ENCODE measurements around a stretch of chr10.

DNA sequence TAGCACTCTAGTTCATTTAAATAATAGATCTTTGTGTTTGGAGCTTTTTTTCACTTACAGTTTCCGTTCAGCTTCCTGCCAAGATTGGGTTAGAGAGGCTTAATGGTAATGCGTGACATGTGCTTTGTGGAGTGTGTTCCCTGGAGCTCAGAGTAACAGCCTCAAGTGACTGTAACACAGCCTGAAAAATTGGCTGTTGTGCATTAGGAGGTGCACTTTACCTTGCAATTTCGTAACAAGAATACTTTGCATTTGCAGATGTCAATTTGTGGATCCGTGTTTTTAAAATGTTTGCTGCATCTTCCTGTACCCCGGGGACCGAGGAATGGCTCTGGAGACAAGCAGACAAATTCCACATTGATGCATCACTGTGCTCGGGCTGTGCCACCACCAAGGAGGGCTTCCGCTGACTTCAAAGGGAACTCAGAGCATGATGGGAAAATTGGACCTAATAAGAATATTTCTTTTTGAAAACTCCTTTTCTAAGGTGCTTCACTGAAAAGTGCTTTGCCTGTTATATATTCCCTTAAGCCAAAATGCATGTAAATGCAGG, 170.1 kb downstream of the NRP1 start:
- PRO-cap, 8 experiments, result no peak in any of the 8 experiments

DNA sequence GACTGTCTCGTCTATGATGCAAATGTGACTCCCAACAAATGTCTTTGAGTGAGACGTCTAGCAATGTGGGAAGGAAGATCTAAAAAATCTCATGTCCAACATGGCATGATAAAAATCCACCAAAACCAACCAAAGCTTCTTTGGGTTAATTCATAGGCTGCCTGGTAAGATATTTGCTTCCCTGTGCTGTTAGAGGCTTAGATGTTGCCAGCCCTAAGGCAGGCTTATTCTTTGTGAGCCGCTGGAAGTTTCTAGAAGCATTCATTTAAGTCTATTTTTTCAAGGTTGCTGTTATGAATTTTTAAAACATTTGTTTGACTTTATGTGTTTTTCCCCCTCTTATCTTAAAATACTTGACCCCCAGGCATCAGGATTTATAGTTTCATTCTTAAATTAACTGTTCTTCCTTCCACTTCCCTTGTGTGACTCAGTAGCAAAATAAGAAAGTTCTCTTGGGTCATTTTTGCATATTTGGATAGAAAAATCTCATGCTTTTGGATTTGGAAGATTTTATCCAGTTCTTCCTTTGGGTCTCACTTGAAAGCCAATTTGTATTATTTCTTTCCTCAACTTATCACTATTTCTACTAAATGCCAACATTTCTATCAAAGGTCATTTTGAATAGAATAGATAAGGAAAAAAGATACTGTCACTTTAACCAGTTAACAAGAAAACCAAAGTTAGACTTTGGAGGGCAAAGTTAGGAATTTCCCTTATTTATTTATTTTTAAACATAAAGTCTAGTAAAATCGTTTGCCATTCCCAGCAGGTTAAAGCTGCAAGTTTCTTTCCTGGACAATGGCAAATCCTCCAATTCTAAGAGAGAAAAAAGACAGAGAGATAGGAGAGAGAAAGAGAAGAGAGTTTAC, 156.1 kb downstream of the NRP1 start:
- PRO-cap, 8 experiments, result no peak in any of the 8 experiments

- PRO-cap, 8 experiments, result no peak in any of the 8 experiments
Observed at GRCh38 chr10:33179992-33180420, 154.5 kb downstream of the NRP1 start.

GRCh38 chr10:33198543-33199134, 135.8 kb downstream of the NRP1 start:
- PRO-cap, 8 experiments, result no peak in any of the 8 experiments

DNA sequence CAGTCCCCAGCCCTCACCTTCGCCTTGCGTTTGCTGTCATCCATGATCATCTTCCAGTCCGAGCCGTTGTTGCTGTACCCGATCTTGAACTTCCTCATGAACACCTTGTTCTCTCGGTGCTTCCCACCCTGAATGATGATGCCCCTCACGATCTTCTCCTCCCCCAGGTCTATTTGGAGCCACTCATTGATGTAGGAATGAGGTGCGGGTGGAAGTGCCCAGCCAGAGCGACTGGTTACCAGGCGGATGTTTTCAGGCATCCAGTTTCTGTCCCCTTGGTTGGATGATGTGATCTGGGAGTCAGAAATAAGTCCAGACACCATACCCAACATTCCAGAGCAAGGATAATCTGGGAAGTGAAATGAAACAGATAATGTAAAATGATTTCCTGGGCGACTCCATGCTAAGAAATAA, 121.1 kb downstream of the NRP1 start:
- PRO-cap, 8 experiments, result no peak in any of the 8 experiments

DNA sequence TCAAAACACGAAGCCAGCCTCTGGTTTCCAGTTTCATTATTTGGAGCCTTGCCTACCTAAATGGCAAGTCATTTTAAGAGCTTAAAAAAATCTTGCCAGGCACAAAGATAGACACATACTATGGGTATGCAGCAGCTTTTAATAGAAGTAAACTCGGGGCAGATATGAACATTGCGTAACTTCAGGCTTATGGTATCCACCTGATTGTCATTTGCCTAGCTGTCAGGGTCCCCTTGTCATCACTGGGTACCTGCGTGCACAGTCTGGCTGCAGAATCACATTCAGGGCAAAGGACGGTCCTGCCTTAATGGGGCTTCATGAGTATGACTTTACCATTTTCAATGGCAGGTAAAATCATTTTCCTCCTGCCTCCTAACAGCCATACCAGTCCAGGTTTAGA, 466.1 kb upstream of the NRP1 start:
- PRO-cap, 8 experiments, result no peak in any of the 8 experiments

- PRO-cap, 8 experiments, result no peak in any of the 8 experiments
Observed at GRCh38 chr10:34659601-34660245, 155.4 kb downstream of the PARD3 start.

DNA sequence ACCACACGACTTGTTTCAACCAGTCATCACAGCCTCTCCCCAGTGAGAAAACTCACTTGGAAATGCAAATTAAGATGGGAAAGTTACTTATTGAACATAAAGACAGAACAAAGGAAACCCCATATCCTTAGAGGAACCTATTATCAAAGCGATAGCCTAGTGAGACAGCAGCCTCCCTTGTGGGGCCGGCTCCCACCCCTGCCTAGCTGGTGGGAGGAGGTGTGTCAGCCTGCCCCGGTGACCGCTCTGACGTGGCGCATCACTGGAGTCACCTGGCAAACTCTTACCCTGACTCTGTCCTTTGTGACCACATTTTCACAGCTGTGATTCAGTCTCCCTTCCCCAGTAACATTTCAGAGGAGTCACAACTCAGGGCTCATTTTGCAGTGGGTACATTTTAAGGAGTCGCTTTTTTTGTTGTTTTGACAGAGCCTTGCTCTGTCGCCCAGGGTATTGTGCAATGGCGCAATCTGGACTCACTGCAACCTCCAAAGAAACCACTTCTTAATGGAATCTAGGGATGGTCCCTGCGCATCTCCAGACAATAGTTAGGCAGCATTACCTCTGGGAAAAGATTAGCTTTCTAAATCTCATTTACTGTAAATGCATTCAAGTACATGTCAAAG, 126.7 kb upstream of the PARD3 start:
- PRO-cap, 8 experiments, result no peak in any of the 8 experiments

GRCh38 chr10:35172525-35173052, 45.9 kb downstream of the CREM start:
- PRO-cap, 8 experiments, result no peak in any of the 8 experiments

DNA sequence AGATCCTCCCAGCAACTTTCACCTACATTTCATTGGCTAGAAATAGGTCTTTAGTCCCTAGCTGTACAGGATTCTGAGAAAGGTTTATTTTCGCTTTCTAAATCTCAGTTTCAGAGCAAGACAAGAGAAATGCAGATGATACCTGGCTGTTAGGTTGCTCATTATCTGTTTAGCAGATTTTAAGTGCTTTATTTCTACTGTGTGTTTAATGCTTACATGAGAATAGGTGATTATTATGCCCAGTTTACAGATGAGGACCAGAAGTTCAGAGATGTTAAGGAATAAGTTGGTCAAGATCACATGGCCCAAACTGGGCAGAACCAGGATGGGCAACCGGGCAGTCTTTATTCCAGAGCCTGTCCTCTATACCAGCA, 82.1 kb downstream of the CREM start:
- PRO-cap, 8 experiments, result no peak in any of the 8 experiments

DNA sequence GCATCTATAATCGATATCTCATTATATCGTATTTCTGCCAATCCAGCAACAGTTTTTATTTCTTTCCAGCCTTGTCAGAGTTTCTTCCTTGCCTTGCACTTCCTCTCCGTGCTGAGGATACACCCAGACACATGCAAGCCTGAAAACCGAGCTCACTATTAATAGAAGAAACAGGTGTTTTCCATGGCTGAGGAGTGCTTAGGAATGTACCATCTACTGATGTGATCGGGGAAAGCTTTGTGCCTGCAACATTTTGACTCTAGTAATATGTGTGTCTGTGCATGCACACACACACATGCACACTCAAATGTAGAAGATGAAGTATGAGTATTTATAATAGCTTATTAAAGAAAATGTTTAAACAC, 82.6 kb downstream of the CREM start:
- PRO-cap, 8 experiments, result no peak in any of the 8 experiments

GRCh38 chr10:35225263-35225588, 98.6 kb downstream of the CREM start:
- PRO-cap, 8 experiments, result no peak in any of the 8 experiments

- PRO-cap, 8 experiments, result no peak in any of the 8 experiments
Observed at GRCh38 chr10:35331793-35332433, 4.4 kb upstream of the CCNY start.

DNA sequence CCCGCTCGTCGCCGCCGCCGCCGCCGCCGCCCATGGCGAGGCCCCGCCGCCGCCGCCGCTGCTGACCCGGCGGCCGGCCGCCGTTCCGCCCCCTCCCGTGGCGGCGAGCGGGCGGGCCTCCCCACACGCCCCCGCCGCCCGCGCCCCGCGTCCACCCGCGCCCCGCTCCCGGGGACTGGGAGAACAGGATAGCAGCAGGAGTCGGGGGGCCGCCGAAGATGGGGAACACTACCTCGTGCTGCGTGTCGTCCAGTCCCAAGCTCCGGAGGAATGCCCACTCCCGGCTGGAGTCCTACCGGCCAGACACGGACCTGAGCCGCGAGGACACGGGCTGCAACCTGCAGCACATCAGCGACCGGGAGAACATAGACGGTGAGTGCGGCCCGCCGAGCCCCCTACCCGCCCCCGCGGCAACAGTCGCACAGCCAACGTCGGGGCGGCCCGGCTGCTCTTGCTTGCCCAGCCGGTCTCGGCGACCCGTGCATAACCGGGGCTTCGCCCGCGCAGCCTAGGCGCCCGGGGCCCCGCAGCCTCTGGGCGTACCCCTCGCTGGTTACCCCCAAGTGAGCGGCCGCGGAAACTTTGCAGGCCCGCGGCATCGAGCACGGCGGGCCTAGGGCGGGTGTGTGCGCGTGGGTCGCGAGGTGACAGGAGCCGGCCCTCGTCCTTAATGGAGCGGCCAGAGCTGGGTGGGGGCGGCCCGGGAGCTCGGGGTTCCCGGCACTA, 690 bp downstream of the CCNY start:
- PRO-cap, 8 experiments, result peak in 8 of 8 experiments; most common plus-strand start position 312 of the sequence (in 2); most common minus-strand start position 272 of the sequence (in 8)

DNA sequence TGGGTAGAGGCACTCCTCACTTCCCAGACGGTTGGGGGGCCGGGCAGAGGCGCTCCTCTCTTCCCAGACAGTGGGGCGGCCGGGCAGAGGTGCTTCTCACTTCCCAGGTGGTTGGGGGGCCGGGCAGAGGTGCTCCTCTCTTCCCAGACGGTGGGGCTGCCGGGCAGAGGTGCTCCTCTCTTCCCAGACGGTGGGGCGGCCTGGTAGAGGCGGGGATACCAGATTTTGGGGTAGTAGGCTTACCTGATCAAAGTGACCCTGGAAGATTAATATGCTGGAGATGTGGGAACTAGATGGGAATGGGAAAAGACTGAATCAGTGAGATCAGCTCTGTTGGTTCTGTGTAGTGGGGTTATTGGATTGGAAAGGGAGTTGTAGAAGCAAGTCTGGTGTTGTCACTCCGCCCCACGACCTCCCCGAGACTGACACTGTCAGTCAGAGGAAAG, 27.0 kb downstream of the CCNY start:
- PRO-cap, 8 experiments, result no peak in any of the 8 experiments

DNA sequence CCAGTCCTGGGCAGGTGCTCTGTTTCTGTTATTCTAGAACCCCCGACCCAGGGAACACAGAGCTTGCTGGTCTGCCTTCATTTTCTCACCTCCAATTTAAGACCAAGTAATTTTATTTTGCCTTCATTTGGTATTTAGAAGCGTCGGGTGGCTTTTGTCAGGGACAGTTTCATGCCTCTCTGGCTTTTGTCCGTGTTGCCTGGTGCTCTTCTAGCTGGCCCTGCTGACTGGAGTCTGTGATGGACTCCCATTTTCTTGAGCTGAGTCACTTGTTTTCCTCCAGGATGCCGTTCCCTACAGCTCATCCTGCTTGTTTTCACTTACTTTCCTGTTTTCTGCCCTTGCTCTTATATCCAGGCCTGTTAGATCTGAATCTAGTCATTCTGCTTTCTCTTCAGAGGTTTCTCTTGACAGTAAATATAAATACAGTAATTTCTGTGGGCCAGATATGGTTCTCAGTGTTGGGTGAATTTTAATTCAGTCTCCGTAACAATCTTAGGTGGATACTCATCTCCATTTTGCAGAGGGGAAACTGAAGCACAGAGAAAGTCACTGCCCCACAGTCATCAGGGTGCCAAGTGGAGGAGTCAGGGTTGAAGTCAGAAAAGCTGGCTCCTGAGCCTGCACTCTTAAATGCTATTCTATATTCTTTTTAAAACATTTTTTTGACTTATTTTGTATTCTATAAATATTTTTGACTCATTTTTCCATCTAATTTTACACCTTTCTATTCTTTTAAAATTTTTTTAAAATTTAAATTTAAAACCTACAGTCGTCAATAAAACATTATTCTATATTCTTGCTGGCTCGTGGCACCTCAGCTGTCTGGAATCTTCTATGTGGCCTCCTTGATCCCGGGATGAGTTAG, 85.4 kb downstream of the CCNY start:
- PRO-cap, 8 experiments, result no peak in any of the 8 experiments

DNA sequence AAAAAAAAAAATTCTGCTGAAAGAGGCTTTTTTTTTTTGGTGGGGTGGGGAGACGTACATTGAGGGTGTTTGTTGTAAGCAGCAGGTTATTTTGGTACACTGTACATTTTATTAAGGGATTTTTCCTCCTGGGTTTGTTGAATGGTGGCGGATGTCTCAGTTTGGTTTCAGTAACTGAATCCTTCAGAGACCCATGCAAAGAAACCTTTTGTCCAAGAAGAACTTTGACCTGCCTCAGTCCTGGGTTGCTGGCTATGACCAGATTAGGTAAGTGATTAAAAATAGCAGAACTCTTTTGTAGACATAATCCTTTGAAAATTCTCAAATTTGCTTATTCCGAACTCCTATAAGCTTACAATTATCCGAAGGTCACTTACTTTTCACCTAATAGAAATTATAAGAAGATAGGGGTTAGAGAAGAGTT, 87.2 kb downstream of the CCNY start:
- PRO-cap, 8 experiments, result no peak in any of the 8 experiments

DNA sequence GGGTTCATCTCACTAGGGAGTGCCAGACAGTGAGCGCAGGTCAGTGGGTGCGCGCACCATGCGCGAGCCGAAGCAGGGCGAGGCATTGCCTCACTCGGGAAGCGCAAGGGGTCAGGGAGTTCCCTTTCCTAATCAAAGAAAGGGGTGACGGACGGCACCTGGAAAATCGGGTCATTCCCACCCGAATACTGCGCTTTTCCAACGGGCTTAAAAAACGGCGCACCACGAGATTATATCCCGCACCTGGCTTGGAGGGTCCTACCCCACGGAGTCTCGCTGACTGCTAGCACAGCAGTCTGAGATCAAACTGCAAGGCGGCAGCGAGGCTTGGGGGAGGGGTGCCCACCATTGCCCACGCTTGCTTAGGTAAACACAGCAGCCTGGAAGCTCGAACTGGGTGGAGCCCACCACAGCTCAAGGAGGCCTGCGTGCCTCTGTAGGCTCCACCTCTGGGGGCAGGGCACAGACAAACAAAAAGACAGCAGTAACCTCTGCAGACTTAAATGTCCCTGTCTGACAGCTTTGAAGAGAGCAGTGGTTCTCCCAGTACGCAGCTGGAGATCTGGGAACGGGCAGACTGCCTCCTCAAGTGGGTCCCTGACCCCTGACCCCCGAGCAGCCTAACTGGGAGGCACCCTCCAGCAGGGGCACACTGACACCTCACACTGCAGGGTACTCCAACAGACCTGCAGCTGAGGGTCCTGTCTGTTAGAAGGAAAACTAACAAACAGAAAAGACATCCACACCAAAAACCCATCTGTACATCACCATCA, 131.1 kb upstream of the GJD4 start:
- PRO-cap, 8 experiments, result no peak in any of the 8 experiments

- PRO-cap, 8 experiments, result no peak in any of the 8 experiments
Observed at GRCh38 chr10:35529895-35530484, 75.2 kb upstream of the GJD4 start.

GRCh38 chr10:36349745-36350121, 707.6 kb upstream of the FZD8 start:
- PRO-cap, 8 experiments, result no peak in any of the 8 experiments

Measured in peripheral blood mononuclear cell (primary cell).